A673 (cell line): ENCODE data around the gene WDR64.

DNA sequence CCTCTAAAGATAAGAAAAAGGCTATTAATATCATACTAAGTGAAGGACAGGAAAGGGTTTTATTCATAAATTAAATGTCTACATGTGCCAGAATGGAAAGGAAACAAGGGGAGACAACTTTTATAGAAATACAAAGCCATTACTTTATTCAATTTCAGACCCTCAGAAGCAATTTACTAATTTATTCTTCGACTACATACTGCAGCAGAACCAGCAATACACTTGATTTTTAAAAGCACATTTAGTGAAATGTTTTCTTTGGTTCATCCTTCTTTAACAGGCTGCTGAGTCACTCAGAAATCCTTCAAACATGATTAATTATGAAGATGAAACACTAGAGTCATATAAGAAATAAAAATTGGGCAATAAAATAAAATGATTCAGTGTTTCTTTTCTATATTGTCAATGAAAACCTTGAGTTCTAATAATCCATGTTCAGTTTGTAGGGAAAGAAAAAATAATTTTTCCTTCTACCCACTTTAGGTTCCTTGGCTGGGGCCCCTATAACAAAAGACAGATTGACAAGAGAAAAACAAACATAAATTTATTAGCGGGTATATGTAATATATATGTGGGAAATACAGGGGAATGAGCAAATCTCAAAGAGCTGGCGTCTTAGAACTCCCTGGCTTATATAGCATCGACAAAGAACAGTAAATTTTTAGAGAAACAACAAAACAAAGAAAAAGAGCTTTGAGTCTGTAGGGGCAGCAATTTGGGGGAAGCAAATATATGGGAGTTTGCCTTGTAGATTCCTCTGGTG, 46.9 kb downstream of the CHML start:
- PRO-cap, result no peak

GRCh38 chr1:241623832-241624658, 16.1 kb downstream of the CHML start:
- PRO-cap, result no peak

DNA sequence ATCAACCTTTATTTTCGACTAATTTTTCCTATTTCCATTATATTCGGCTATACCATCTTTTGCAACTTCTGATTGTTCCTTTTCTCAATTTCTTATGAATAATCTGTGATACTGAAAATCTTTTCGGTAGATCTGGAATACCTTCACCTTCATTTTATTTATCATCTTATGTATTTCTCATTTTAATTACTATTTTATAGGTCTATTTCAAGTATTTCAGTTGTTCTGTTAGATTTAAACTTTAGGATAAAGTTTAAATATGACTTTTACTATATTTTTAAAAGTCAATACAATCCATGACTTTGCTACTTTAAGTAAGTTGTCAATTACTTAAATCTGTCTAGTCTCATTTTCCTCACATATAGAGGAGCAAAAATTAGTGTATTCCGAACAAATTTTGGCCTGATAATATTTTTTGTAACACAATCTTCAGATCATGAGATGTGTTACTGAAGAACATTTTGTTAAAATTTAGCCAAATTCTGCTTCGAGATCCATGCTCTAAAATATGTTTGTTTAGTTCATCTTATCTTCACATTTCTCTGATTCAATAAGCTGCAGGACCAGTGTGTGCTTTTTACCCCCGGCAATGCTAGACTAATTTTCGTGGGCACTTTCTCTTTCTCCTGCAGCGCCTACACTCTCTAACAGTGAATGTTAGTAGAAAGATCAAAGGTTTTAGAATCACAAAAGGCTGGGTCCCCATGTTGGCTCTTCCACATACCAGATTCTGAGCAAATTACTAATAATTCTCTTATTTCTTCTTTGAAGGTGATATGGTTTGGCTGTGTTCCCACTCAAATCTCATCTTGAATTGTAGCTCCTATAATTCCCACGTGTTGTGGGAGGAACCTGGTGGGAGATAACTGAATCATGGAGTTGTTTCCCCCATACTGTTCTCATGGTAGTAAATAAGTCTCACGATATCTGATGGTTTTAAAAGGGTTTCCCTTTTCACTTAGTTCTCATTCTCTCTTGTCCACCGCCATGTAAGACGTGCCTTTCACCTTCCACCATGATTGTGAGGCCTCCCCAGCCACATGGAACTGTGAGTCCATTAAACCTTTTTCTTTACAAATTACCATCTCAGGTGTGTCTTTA, 8.6 kb downstream of the CHML start:
- PRO-cap, result no peak

- PRO-cap, result no peak
Measured at GRCh38 chr1:241652089-241652490, at the start of gene WDR64. TSS of gene WDR64 (plus strand) at chr1:241652281.

- PRO-cap, result no peak
Measured at GRCh38 chr1:243316376-243317242, 60.8 kb downstream of the SDCCAG8 start.

DNA sequence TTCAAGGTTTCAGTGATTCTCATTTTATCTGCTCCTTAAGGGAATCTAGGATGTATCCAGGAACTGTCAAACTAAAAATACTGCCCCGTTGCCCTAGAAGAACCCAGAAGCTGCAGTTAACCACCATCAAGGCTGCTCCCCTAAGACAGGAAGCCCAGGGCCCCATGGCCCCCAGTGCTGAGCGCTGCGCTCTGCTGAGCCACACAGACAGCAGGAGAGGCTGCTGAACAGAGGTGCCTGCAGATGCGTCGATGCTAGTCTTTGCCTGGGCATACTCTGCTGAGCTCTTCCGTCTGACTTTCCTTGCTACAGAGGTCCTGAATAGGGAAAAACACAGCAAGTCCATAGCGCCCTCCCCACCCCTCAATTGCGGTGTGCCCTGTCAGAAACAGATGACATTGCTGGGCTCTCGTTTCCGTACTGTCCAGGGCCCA, 252.3 kb downstream of the SDCCAG8 start:
- PRO-cap, result no peak

GRCh38 chr1:243595519-243595814, 254.6 kb downstream of the AKT3 start:
- PRO-cap, result no peak

DNA sequence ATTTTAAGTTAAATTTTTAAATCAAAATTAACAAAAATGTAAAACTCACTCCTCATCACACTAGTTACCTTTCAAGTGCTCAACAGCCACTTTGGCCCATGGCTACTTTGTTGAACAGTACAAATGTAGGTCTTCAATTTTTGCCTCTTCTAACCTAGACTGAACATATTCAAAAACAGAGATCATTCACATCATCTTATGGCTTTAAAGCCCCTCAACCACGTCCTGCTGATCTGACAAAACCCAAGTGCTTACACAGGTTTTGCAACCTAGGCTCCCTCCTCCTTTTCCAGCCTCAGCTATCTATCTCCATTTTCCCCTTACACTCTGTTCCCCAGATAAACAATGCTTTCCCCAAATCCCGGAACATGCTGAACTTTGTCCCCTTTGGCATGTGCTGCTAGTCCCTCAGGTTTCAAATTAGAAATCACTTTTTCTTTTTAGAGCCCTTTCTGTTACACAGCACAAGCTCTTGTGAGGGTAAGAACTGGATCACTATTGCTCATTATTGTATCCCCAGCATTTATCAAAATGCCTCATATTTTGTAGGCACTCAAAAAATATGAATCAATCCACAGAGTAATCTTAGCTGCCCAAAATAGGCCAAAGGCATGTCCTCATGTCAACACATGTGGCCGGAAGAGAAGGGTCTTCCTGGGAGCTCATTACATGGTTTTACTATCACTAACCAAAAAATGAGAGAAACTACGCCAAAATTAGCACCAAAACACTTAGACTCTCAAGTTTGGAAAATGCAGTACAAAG, 110.4 kb downstream of the AKT3 start:
- PRO-cap, result no peak

DNA sequence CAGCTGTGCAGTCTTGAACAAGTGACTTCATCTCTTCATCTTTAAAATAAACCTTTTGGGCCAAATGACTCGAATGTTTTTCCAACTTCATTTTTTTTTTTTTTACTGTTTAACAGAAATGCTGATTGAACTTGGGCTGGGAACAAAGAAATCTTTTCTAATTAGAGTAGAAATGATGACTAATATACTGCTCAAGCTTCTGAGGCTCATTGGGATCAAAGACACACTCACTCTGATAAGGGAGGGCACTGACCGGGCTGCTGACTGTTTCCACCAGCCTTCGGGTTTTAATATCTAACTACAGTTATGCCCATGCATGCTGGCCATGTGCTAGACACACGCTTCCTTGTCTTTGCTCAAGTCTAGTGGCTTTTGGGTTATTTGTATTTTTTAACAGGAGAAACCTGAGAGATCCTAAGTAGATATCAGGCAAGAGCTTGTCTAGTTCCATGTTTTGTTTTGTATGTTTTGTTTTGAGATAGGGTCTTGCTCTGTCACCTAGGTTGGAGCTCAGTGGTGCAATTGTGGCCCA, 16.8 kb downstream of the ZBTB18 start:
- PRO-cap, result no peak

DNA sequence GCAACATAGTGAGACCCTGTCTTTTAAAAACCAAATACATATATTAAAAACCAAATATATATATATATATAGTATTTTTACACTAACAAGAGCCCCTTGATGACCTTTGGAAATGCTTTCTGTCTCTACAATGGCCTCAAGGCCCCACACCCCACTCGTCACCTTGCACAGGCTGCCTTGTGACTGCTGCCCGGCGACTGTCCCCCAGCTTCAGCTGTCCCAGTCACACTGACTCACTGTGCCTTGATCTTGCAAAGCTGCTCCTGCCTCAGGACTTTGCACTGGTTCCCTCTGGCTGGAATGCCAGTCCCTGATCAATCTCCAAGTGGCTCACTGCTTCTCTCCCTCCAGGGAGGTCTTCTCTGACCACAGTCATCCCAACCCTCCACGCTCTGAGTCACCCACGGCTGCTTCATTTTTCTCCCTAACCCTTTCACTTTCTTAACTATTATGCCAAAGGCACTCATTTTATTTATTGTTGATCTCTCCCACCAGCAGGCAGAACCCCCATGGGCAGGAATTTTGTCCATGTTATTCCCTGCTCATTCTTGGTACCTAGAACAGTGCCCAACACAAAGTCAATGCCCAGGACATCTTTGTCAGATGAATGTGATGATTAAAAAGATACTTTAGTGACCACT, 53.2 kb downstream of the ZBTB18 start:
- PRO-cap, result no peak

GRCh38 chr1:244234339-244234845, 118.0 kb upstream of the C1orf100 start:
- PRO-cap, result no peak

DNA sequence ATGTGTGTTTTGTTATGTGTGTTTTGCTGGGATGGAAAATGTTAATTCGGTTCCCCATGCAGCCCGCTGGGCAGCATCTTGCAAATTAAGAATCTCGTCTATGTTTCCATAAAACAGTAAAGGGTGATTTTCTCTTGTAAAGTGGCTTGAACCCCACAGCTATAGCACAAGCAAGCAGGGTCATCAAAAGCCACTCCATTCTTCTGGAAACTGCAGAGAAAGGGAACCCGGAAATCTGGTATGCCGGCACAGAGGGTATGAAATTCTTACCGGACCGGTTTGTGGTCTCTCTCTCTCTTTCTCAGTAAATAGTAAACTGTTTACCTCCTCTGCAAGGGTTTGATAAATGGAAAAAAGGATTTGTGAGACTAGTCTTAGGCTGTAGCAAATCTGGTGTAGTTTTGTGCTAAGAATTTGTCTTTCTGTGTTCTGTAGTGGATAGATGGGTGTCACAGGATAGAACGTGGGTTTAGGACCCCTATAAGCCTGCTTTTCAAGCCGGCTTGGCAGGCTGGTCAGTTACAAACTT, 2.7 kb upstream of the ADSS2 start:
- PRO-cap, result no peak

DNA sequence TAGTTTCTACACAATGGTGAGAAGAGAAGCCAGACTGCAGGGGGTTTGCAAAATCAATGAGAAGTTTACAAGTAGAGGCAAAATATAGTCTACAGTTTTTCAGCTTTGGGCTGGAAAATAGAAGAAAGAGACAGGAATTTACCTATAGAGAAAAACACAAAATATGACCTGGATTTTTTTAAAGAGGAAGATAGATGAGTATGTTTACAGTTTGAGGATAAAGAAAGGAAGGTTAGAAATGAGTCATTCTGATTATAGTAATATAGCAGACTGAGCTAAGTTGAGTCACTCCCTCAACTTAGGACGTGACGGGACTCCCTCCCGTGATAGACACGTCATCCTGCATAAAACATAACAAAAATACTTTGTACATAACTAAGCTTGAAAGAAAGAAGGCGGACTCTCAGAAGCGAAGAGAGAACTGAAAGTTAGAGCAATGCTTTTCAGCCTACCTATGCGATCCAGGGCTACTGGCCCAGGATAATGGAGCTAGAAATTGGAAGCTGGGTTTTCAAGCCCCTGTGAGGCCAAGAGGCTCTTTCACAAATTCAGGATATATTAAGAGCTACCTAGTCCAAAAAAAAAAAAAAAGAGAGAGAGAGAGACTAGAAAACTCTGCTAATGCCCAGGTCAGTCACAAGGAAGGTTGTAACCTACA, 53.0 kb upstream of the DESI2 start:
- PRO-cap, result unidirectional peak, plus-strand start at position 384 of the sequence; unidirectional peak, plus-strand start at position 406 of the sequence

DNA sequence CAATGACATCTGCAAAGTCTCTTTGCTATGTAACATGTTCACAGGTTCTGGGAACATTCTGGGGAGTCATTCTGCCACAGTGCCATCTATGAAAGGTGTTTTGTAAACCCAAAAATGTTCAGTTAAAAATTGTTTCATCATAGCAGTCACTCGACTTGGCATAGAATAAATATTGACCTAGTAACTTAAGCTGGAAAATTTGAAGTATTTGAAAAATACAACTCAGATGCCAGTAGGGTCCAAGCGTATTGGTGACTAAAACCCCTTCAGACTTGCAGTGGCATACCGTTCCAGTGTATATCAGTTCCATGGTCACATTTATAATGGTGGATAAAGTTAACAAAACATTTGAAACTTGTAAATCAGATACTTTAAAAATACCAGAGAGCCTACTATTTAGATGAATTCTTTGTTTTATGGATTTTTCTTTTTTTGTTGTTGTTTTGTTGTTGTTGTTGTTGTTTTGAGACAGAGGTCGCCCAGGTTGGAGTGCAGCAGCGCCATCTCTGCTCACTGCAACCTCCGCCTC, 6.9 kb downstream of the DESI2 start:
- PRO-cap, result no peak

GRCh38 chr1:244815550-244816342, 19.7 kb upstream of the COX20 start:
- PRO-cap, result no peak

- PRO-cap, result unidirectional peak, plus-strand start at chr1:244861872
Measured at GRCh38 chr1:244861219-244861977, 2.9 kb downstream of the HNRNPU start.

DNA sequence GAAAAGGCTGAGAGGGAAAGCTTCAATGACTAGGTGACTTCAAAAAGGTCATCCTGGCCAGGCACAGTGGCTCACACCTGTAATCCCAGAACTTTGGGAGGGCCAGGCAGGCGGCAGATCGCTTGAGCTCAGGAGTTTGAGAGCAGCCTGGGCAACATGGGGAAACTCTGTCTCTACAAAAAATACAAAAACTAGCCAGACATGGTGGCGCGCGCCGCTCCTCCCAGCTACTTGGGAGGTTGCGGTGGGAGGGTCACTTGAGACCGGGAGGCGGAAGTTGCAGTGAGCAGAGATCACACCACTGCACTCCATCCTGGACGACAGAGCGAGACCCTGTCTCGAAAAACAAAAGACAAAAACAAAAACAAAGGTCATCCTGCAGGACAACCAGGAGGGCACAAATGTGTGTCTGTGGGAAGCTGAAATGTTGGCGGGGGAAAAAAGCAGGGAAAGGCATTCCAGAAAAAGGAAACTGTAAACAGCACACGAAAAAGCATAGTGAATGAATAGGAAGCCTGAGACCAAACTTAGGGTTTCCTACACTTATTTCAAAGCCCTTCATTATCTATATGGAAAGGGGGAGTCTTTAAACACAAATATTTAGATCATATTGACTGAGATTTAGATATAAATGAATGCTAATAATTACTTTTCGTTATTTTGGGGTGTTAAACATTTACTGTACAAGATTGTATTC, 988 bp upstream of the EFCAB2 start:
- PRO-cap, result no peak

- PRO-cap, result bidirectional peak, plus-strand start at chr1:244971086, minus-strand start at chr1:244971088
Measured at GRCh38 chr1:244970681-244971225, 1.3 kb downstream of the EFCAB2 start.

- PRO-cap, result no peak
Measured at GRCh38 chr1:245091659-245092401, 63.0 kb upstream of the KIF26B start.

DNA sequence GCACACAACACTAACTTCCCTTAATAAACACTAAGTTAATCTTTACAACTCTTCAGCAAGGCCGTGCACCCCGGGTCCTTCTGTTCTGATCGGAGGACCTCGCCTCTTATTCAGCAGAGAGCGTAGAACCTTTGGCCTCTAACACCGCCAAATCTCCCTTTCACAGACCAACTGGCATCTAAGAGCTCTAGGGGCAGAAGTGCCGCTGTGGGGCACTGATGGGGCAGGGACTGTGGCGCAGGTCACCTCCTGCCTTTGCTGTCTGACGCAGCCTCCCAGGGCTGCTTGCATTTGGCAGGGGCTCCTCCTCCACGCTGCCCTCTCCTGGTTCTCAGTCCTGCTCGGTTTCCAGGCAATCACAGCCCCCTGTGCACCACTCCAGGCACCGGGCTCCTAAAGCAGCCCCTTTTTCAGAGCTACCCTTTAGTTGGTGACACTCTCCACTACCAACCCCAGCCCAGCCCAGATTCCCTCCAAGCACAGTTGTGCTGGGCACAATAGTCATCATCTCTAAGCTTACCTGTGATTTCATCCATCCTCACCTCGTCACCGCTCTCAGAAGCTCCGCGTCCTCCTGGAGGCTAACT, 47.3 kb upstream of the KIF26B start:
- PRO-cap, result no peak